ENCODE measurements around the genes KRT222, KRTAP4-8, KRTAP4-2, KRT35 and EIF1.

GRCh38 chr17:40553354-40554182 is 11.7 kb downstream of the CCR7 start:
- PRO-cap, 2 experiments: no peak in any of the 2 experiments

- PRO-cap, 2 experiments: no peak in any of the 2 experiments
These were observed 6.4 kb downstream of the CCR7 start for GRCh38 chr17:40558671-40559494.

- PRO-cap, 2 experiments: no peak in any of the 2 experiments
These were observed at the start of gene KRT222 for GRCh38 chr17:40664825-40665350. KRT222 (minus strand) TSS chr17:40665177.

DNA sequence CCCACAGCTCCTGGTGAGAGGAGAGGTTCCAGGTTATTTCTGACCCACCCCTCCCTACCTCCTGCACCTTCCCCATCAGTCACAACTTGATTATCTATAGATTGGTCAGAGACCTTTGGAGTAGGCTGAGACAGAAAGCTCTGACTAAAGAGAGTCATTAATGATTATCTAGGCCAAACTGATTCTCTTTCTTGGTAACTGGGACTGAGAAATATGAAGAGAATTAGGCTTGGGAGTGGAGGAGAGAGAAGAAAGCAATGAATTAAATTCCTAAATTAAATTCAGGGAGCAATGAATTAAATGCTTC is 1.4 kb upstream of the KRT222 start:
- PRO-cap, 2 experiments: no peak in any of the 2 experiments

DNA sequence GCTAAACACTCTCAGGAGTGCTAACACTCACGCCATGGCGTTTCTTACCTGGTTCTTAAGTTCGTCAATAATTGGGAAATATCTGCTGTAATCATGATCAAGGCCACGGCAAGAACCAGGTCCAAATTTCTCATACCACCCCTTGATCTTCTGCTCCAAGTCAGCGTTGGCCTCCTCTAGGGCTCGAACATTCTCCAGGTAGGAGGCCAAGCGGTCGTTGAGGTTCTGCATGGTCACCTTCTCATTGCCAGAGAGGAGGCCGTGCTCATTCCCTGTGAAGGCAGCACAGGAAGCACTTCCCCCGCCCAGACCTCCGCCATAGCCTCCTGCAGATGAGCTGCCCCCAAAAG is 373 bp downstream of the KRT27 start:
- PRO-cap, 2 experiments: no peak in any of the 2 experiments

- PRO-cap, 2 experiments: no peak in any of the 2 experiments
These were observed at the start of gene KRTAP4-8 for GRCh38 chr17:41098023-41098222. KRTAP4-8 (minus strand) TSS chr17:41098142.

DNA sequence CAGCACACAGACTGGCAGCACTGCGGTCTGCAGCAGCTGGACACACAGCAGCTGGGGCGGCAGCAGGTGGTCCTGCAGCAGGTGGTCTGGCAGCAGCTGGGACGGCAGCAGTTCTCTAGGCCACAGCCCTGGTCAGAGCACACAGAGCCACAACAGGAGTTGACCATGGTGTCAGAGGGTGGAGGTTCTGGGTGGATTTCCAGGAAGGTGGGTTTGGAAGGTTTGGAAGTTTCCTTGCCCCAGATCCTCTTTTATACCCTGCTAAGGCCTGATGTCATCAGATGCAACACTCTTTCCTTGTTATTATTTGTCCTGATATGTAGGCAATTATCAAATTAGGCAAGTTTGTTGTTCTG is at the start of gene KRTAP4-2:
Gene KRTAP4-2 (minus strand): TSS at position 224 of the 356 bp plus-strand sequence.
- PRO-cap, 2 experiments: no peak in any of the 2 experiments

GRCh38 chr17:41178354-41178655 is 284 bp upstream of the KRTAP4-2 start:
- PRO-cap, 2 experiments: no peak in any of the 2 experiments

- PRO-cap, 2 experiments: peak in 2 of 2 experiments; most common plus-strand start chr17:41341707 (in 1); most common minus-strand start chr17:41341521 (in 2)
These were observed 9.1 kb downstream of the KRT33A start for GRCh38 chr17:41341327-41342079.

DNA sequence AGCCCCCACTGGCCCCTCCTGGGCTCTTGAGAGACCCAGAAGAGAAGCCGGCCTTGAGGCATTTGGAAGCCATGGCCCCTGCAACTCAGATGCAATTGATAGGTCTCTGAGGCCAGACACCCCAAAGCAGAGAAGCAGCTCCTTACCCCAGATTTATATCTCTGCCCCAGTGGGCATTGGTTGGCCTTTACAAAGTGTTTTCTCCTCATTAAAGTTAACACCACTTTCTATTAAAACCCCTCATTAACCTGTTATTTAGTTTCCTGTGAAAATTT is at the start of gene KRT35:
Gene KRT35 (minus strand): TSS at position 127 of the 275 bp plus-strand sequence.
- PRO-cap, 2 experiments: no peak in any of the 2 experiments

GRCh38 chr17:41510296-41510836 is 5.0 kb upstream of the KRT13 start:
- PRO-cap, 2 experiments: no peak in any of the 2 experiments

- PRO-cap, 2 experiments: no peak in any of the 2 experiments
These were observed 8.8 kb upstream of the KRT19 start for GRCh38 chr17:41536768-41537462.

DNA sequence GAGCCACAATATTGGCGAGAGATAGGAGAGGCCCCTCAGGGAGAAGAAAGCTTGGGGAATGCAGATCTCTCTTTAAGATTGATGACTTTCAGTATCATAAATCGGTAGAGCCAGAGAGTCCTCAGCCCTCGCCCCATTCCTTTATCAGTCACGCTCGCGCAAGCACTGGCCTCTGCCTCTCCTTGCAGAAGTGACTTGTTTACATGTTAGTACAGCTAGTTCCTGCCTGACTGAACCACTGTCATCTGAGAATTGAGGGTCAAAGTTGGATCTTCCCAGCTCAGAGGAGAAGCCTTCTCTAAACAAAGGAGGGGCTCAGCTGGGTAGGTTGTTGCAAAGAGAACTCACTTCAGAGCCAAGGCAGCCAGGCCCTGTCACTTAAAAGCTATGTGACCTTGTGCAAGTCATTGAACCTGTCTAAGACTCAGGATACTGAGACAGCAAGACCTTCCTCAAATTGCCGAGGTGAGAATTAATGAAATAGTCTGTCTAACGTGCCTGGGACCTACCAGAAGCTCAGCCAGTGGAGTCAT is 21.6 kb upstream of the KRT19 start:
- PRO-cap, 2 experiments: no peak in any of the 2 experiments

DNA sequence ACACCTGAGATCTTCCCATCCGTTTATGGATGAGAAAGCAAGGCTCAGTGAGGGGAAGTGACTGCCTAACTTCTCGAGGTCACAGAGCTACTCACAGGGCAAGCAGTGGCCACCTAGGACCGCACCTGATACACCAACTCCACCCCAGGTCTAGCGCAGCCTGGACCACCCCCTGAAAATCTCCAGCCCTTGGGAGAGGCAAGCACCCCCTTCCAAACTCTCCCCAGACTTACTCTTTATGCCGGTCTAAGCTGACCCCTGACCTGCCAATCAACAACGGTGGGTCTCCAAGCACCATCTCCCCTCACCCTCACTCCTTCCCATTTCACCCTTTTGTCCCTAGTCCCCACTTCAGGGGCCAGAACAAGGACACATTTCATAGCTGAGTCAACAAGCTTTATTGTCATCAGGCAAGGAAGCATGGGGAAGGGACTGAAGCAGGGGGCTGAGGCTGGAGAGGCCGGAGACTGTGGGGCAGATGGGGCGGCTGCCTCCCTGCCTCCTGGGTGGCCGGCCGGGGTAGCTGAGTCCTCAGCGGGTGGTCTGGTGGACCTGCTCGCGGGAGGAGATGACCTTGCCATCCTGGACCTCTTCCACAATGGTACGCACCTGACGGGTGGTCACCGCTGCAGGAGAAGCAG is 5.2 kb downstream of the KRT17 start:
- PRO-cap, 2 experiments: no peak in any of the 2 experiments

GRCh38 chr17:41663617-41663980 is 25.1 kb upstream of the EIF1 start:
- PRO-cap, 2 experiments: no peak in any of the 2 experiments

DNA sequence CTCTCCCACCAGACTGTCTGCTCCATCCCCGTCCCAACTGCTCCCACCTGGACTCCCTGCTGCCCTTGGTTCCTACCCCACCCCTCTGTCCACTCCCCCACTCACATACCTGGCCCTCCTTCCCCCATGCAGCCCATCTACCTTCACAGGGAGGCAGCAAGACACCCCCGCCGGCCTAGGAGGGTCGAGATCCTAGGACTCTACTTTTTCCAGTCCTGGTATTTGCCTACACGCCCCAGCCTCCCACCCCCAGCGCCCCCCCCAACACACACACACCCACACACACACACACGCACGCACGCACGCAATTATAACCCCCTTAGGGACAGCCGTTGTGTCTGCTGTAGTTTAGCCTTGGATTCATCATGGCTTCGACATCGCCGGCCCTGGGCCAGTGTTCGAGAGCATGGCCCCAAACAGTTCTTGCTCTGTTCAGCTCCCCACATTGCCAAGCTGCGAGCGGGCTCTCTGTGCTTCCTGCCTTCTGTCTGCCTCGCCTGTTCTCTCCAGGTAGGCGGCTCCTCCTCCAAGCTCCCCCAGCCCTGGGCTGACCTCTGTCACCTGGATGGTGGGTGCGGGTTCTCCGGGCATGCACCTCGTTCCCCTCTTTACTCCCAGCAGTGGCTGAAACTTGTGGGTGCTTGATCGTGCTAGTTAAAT is 23.3 kb upstream of the EIF1 start:
- PRO-cap, 2 experiments: no peak in any of the 2 experiments

- PRO-cap, 2 experiments: peak in 2 of 2 experiments; most common plus-strand start chr17:41679024 (in 2); most common minus-strand start chr17:41678772 (in 2)
These were observed 9.7 kb upstream of the EIF1 start for GRCh38 chr17:41678573-41679763.

GRCh38 chr17:41688738-41689671 is at the start of gene EIF1:
EIF1 (plus strand) TSS chr17:41688885.
- PRO-cap, 2 experiments: peak in 2 of 2 experiments; most common plus-strand start chr17:41688890 (in 2); most common minus-strand start chr17:41689300 (in 2)

GRCh38 chr17:41810945-41811394 is 779 bp downstream of the P3H4 start:
- PRO-cap, 2 experiments: no peak in any of the 2 experiments

- PRO-cap, 2 experiments: no peak in any of the 2 experiments
These were observed 13.6 kb downstream of the ACLY start for GRCh38 chr17:41905062-41905650.

All from cytotoxic T cell (primary cell).